CD14-positive monocyte (primary cell): ENCODE measurements around a stretch of chr4.

DNA sequence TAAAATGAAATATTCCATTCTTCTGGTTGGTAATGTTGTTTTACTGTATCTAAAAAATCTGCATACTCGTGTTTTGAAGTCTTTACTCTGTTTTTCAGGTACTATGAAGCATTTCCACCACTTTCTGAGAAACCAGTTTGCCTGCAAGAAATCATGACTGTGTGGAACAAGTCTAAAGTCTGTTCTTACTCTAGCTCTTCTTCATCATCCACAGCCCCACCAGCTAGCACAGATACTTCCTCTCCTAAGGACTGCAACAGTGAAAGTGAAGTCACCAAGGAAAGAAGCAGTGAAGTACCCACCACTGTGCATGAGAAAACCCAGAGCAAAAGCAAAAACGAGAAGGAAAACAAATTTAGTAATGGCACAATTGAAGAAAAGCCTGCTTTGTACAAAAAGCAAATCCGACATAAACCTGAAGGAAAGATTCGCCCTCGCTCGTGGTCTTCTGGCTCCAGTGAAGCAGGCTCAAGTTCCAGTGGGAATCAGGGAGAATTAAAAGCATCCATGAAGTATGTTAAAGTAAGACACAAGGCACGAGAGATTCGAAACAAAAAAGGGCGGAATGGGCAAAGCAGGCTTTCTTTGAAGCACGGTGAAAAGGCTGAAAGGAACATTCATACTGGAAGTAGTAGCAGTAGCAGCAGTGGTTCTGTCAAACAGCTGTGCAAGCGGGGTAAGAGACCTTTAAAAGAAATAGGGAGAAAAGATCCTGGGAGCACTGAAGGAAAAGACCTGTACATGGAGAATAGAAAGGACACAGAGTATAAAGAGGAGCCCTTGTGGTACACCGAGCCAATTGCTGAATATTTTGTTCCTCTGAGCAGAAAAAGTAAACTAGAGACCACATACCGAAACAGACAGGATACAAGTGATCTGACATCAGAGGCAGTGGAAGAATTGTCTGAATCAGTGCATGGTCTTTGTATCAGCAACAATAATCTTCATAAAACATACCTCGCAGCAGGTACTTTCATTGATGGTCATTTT, 48.5 kb upstream of the TBC1D14 start:
- CAGE, long polyA plus RNA: no peak

DNA sequence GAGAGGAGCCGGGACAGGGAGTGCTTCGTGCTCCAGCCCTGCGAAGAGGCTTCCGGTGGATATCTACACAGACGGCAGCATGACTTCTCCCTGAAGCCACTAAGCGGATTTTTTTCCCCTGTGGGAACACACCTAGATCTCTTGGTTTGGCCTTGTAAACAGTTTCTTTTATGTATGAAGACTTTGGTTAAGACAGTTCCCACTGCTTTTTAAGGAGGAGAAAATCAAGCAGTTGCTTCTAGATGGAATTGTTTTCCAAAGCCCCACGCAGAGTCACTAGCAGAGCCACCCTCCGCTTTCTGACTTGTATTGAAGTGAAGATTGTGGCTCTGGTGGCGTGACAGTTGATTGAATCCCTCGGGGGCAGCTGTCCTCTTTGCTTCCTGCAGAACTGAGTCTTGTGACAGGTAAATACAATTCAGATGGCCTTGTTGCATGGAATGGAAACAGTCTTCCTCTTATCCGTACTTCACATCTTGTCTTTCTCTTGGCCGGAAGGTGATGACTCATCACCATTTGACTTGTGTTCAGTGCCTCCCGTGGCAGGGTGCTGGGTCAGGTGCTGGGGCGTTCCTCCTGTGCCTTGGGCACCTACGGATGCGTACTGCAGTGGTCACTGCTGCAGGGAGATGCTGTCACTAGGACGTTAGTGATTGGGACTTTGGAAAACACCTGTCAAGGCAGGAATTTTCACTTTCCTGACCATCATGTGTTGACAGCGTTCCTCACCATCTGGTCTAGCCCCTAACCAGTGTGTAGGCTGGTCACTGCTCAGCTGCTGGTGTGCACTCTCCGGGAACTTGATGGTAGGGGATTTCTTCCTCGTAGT, 6.9 kb downstream of the TBC1D14 start:
- CAGE, long polyA plus RNA: no peak

GRCh38 chr4:6986655-6987400, 56.0 kb downstream of the CCDC96 start:
- CAGE, long polyA plus RNA: start-site peak on the minus strand at chr4:6987013-6987023, 33 and 23 reads in 2 replicates

GRCh38 chr4:7003652-7004147, 39.1 kb downstream of the CCDC96 start:
- CAGE, long polyA plus RNA: no peak

- CAGE, long polyA plus RNA: no peak
Measured at GRCh38 chr4:7043887-7044314, 729 bp downstream of the TADA2B start.

DNA sequence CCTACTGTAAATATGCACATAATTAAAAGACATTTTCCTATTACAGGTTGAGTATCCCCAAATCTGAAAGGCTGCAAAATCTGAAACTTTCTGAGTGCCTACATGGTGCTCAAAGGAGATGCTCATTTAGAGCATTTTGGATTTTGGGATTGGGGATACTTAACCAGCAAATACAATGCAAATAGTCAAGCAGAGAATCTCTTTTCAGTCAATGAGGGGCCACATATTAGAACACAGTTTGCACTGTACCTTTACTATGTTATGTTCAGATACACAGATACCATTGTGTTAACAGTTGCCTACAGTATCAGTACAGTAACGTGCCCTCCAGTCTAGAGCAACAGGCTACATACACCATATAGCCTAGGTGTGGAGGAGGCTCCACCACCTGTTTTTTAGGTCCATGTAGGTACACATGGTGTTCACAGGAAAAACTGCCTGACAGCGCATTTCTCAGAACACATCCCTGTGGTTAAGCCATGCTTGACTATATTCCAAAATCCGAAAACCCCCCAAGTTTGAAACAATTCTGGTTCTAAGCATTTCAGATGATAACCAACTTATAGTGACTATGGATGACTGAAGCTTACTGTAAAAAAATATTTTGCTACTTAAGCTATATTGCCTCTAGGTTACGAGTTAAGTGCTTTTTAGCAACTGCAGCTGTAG, 9.1 kb downstream of the GRPEL1 start:
- CAGE, long polyA plus RNA: no peak

GRCh38 chr4:7490070-7490360, 55.3 kb upstream of the PSAPL1 start:
- CAGE, long polyA plus RNA: no peak

DNA sequence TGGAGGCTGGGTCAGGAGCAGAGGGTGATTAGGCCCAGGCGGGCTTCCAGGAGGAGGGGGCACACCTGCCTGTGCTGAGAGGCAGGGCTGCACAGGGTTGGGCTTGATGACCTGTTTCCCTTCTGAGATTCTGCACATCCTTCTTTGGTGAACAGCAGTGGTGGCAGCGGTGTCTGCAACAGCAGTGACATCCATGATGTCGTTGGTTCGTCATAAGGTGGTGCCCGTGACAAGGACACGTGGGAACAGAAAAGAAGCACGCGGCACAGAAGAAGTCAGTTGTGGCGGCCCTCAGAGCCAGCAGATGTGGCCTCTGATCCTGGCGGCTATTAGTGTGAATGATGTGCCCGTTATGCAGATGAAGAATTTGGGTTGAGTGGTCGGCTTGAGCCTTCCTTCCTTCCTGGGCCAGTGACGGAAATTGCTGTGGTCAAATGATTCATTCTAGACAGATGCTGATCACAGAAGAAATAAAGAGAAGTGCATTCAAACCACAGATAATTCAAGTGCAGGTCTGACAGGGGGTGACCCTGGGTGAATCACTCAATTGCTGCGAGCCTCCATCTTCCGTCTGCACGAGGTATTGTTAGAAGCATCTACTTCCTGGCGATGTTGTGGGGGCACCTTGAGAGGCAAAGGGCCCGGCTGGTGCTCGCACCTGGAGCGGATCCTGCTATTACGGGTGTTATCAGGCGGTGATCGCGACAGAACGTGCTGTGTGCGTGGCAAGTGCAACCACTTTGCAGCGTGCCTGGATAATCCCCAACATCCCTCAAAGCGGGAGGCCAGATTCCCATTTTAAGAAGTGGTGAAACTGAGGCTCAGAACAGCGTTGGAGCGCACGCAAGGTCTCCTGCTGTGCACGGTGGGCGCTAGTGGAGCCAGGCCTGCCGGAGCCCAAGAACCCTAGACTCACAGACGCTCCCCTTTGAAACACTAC, 215.2 kb upstream of the PSAPL1 start:
- CAGE, long polyA plus RNA: no peak

DNA sequence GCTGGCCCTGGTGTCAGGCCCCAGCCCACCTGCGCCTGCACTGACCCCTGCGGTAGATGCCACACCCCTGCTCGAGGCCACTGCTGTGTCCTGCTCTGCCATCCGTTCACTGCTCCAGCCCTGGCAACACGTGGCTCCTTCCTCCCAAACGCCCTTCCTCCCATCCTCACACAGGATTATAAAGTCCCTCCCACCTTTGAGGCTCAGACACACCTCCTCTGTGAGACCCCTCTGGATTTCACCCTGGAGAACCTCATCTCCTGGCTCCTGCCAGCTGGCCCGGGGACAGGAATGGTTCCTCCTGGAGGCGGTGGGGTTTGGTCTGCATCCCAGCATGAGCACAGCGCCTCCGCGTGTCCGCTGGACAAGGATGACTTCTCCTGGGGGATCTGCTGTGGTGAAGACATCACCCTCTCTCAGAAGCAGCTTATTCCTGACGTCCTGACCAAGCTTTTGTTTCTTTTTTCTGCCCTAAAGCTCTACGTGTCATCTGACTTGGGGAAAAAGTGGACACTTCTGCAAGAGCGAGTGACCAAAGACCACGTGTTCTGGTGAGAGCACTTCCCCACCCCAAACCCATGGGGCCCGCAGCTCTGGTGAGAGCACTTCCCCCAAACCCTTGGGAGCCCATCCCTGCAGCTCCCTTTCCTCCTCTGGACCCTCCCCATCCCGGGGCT, 219.1 kb upstream of the PSAPL1 start:
- CAGE, long polyA plus RNA: no peak

GRCh38 chr4:7910048-7910455, 29.6 kb downstream of the AFAP1 start:
- CAGE, long polyA plus RNA: no peak

DNA sequence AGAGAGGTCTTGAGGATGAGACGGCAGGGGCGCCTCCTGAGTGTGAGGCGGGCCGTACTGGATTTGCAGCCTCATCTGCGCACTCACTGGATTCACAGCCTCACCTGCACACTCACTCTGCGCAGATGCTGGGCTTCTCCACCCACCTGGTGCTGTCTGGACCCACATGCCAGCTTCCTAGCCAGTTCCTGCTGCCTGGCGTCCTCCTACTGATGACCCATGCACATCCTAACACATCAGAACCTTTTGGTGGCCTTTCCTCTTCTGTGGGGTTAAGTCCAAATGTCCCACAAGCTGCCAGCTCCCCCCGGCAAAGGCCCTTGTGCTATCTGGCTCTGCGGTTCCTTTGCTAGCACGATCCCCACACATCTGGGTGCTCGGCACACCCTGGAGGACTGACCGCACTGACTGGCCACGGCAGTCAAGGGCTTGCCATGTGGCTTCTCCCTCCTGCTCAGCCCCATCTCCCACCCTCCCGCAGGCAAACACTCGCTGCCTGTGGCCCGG, 39.3 kb upstream of the AFAP1 start:
- CAGE, long polyA plus RNA: no peak

DNA sequence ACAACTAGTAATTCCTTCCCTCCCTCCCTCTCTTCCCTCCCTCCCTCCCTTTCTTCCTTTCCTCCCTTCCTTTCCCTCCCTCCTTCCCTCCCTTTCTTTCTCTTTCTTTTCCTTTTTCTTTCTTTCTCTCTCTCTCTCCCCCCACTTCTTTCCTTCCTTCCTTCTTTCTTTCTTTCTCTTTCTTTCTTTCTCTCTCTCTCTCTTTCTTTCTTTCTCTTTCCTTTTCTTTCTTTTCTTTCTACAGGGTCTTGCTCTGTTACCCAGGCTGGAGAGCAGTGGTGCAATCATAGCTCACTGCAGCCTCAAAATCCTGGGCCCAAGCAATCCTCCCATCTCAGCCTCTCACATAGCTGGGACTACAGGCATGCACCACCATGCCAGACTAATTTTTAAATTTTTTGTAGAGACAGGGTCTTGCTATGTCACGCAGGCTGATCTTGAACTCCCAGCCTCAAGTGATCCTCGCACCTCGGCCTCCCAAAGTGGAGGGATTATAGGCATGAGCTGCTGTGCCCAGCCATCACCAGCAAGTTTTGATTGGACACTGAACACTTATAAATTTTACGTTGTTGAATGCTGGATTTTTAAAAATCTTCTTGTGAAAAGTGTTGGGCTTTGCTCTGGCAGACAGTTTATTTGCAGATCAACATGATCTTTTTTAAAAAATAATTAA, 63.6 kb downstream of the ABLIM2 start:
- CAGE, long polyA plus RNA: no peak

- CAGE, long polyA plus RNA: no peak
Measured at GRCh38 chr4:8157198-8157768, 1.3 kb downstream of the ABLIM2 start.

- CAGE, long polyA plus RNA: no peak
Measured at GRCh38 chr4:8157769-8158273, 792 bp downstream of the ABLIM2 start.

- CAGE, long polyA plus RNA: no peak
Measured at GRCh38 chr4:8208709-8209540, 9.8 kb downstream of the SH3TC1 start.

DNA sequence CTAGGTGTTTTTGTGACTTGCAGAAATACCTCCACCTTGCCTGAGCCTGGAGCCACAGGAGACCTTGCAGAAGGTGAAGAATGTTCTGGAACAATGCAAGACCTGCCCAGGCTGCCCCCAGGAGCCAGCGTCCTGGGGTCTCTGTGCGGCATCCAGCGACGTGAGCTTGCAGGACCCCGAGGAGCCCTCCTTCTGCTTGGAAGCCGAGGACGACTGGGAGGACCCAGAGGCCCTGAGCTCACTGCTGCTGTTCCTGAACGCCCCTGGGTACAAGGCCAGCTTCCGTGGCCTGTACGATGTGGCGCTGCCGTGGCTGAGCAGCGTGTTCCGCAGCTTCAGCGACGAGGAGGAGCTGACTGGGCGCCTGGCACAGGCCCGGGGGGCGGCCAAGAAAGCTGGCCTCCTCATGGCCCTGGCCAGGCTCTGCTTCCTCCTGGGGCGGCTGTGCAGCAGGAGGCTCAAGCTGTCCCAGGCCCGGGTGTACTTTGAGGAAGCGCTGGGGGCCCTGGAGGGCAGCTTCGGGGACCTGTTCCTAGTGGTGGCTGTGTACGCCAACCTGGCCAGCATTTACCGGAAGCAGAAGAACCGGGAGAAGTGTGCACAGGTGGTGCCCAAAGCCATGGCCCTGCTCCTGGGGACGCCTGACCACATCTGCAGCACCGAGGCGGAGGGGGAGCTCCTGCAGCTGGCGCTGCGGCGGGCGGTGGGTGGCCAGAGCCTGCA, 28.0 kb downstream of the SH3TC1 start:
- CAGE, long polyA plus RNA: no peak

DNA sequence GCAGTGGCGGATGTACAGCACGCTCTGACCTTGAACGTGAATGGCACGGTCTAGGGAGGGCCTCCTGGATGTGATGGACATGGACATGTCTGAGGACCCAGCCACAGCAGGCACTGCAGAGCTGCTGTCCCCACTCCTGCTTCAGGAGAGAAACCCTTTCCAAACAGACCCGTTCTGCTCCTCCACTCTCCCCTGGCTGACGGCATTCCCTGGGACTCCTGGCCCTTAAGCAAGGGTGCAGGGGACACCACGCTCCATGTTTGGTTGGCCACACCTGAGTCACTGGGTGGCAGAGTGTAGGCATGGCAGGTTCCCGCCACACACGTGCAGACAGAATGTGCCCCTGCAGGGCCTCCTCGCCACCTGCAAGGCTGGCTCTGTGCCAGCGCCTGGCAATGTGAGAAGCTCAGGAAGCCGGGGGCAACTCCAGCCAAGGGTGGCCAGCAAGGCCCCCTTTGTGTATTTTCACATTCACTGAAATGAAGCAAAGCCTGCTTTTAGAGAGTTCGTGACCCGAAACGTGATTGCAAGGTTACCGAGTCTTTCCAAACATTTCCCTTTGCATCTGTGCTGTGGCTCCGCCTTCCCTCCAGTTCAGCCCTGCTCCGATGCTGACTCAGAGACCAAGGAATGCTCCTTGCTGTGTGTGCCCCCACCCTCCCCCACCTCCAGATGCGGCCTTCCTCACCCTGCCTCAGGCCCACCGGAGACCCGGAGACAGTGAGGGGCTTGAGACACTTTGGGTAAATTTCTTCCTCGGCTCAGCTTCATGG, 46.1 kb downstream of the HTRA3 start:
- CAGE, long polyA plus RNA: no peak

GRCh38 chr4:8435632-8436486, 4.7 kb downstream of the ACOX3 start:
- CAGE, long polyA plus RNA: no peak

GRCh38 chr4:8470426-8471211, 30.0 kb downstream of the TRMT44 start:
- CAGE, long polyA plus RNA: no peak

DNA sequence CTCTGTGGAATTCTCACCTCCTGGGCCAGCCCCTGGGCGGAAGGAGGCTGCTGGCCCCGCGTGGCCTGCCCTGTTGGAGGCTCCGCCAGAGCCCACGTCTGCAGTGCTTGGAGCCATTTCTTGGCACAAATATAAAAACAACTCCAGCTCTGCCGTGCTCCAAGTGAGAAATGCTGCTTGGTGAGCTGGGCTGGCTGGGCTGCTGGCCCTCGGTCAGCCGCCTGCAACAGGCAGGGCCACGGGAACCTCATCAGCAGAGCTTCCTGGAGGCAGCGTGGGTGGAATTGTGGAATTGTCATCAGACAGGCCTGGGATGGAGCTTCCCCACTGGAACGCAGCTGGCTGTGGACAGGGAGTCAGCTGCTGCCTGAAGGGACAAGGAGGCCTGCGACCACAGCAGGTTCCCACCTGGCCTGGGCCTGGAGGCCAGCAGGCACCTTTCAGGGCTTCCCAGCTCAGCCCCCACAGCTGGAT, 66.1 kb downstream of the TRMT44 start:
- CAGE, long polyA plus RNA: no peak